Metastatic Breast Carcinoma in the Brain (tissue), 10 donors: ENCODE measurements around the genes SPART, ALG5 and NHLRC3.

- PRO-cap, 10 experiments, result no peak in any of the 10 experiments
Observed at GRCh38 chr13:36344914-36345402, 1.2 kb downstream of the SPART start.

GRCh38 chr13:36346190-36347230 is at the start of gene SPART:
TSS of gene SPART (minus strand) at chr13:36346394.
- PRO-cap, 10 experiments, result peak in 7 of 10 experiments; most common plus-strand start chr13:36346645 (in 4); most common minus-strand start chr13:36346752 (in 5)

- PRO-cap, 10 experiments, result no peak in any of the 10 experiments
Observed at GRCh38 chr13:36359447-36360071, 13.4 kb upstream of the SPART start.

GRCh38 chr13:36827912-36828719 is 9.1 kb downstream of the RFXAP start:
- PRO-cap, 10 experiments, result no peak in any of the 10 experiments

- PRO-cap, 10 experiments, result no peak in any of the 10 experiments
Observed at GRCh38 chr13:36888546-36889232, 31.3 kb downstream of the SMAD9 start.

GRCh38 chr13:36919102-36919554 is 910 bp downstream of the SMAD9 start:
- PRO-cap, 10 experiments, result peak in 5 of 10 experiments; most common plus-strand start chr13:36919396 (in 4); most common minus-strand start chr13:36919300 (in 4)

- PRO-cap, 10 experiments, result peak in 10 of 10 experiments; most common plus-strand start chr13:36999458 (in 9); most common minus-strand start chr13:36999327 (in 10)
Observed at GRCh38 chr13:36999156-36999664, at the start of gene ALG5. TSS of gene ALG5 (minus strand) at chr13:36999340.

GRCh38 chr13:37070271-37070724 is 10.8 kb upstream of the SUPT20H start:
- PRO-cap, 10 experiments, result peak in 1 of 10 experiments; most common plus-strand start chr13:37070494 (in 1)

- PRO-cap, 10 experiments, result no peak in any of the 10 experiments
Observed at GRCh38 chr13:37934843-37935088, 65.2 kb upstream of the TRPC4 start.

DNA sequence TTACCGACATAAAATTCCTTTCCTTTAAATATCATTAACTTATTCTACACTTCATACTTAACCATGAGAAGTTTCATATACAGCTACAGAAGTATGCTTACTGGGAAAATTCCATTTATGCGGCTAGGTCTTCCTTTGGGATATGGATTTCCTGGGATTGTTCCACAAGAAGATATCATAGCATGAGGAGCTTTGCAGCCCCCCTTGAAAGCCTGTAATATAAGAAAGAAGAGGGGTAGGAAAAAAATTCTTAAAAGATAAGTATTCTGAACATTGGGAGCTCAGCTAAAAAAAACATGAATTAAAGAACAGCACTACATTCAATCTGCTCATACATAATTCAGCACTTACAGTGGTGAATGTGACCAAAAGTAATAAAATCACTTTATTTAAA is 11.7 kb downstream of the PROSER1 start:
- PRO-cap, 10 experiments, result no peak in any of the 10 experiments

- PRO-cap, 10 experiments, result peak in 9 of 10 experiments; most common plus-strand start chr13:39038398 (in 9)
Observed at GRCh38 chr13:39038157-39039060, at the start of gene NHLRC3. TSS of gene NHLRC3 (plus strand) at chr13:39038456.

DNA sequence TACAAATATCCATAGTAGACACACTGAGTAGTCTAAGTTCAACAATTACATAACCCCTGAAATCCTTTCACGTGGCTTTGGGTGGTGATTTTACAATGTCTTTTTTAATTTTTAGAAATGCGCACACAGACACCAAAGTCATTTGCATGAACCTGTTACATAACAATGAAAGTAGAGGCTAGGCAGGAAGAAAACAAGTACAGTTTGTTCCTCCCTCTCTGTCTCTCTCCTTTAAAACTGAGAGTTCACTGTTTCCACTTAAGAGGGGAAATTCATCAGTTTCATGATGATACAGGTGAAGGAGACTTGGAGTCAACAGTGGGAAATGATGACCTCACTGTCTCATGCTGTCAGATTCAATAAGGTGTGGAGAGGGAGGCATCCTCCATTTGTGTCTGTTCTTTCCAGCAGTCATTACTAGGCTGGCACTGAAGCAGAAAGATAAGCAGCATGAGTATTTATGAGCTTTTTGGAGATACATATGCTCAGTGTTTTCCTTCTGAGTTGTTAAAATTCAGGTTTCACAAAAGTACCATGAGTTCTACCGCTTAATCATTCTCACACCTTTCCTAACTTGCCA is 201.8 kb downstream of the LHFPL6 start:
- PRO-cap, 10 experiments, result no peak in any of the 10 experiments

GRCh38 chr13:39452438-39452718 is 150.6 kb downstream of the LHFPL6 start:
- PRO-cap, 10 experiments, result no peak in any of the 10 experiments

DNA sequence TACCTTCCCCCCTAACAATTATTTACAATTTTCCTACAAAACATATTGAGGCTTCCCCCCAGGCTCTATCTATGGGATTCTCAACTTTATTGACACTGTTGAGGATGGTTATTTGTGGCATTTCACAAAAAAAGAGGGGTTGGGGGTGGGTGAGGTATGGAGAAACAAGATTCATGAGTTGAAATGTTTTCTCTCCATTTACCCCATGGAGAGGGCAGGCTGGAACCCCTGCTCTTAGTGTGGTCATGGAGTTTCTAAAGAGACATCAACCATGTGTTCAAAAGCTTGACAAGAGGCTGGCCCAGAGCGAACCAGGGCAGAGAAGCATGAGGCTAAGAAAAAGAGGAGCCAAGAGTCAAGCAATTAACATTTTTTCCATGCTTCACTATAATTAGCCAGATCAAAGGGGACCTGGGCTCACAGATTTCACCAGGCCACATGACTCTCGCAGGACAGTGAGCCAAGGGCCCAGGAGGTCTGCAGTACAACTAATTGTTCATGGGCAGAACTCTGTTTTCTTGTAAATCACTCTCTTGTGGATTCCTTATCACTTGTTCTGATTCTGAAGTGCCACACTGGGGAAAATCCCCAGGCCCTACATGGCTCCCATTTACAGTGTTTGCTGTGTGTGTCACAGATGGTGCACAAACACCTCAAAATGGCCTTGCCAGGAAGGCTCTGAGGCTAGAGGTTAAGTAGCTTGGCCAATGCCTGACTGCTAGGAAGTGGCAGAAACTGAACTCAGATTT is 101.3 kb downstream of the LHFPL6 start:
- PRO-cap, 10 experiments, result no peak in any of the 10 experiments

DNA sequence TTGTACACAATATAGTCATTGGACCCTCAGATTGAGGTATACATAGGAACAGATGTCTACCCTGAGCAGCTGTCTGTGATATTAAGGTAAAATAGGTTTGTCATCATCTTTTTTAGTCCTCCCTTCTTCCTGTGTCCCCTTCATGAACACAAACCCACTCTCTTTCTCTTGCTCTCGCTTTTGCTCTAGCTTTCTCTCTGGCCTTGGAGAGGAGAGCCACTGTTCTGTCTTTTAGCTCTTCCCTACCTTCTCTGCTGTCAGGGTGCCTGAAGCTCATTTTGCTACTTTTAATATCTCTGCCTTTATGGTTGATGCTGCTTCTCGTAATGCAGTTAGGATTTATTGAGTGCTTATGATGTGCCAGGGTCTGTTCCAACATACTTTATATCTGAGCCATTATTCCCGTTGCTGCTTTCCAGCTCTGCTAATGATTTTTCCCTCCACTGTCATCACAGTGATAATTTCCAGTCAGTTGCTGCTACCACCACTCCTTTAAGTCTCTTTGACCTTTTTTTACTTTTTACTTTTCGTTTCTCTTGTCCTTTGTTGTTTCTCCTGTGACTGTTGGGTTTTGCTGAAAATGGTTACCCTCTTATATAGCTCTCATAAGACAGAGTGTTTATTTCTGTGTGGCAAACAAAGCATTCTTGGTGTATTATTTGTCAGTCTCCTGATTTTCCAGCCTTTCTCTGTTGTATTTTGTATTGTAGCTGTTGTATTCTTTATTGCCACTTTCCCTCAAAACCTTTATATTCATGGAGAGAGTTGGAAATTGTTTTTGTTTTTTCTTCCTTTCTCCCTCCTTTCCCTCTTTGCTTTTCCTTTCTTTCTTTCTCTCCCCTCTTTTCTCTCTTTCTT is 37.2 kb downstream of the COG6 start:
- PRO-cap, 10 experiments, result no peak in any of the 10 experiments

DNA sequence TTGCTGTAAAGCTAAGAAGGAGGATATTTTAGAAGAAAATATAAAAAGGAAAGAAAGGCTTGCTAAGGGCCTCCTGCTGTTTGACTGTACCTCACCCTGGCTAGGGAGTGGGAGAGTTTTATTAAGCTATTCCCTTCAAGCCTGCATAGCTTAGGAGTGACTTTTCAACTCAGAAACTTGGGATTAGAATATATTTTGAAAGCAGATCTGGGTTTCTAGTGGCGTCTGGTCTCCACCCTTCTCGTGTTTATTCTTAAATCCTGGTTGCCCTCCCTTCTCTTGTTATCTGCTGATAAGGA is 460.0 kb downstream of the COG6 start:
- PRO-cap, 10 experiments, result no peak in any of the 10 experiments

DNA sequence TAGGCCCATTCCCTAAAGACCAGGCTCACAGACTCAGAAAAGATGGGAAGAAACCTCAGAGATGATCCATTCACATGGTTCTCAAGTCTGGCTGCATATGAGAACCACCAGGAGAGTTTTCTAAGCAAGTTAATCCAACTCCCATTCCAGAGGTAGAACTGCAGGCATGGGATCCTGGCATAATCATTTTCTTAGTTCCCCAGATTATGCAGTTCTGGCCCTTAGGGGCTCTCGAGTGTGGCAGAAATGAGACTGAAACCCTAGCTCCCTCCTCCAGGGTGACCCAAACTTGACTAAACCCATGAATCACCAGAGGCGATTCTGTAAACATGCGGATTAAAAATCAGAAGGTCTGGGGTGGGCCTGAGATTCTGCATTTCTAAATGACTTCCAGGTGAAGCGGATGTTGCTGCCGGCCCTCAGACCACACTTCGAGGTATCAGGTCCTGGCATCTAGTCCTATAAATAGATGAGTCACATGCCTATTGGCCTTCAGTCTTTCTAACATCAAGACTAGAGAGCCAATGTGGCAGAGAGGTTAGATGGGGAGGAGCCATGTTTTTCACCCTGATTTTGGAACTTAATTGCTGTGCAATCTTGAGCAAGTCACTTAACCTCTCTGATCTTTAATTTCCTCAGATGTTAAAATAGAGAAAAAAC is 431.3 kb downstream of the FOXO1 start:
- PRO-cap, 10 experiments, result no peak in any of the 10 experiments

GRCh38 chr13:40251748-40252182 is 414.7 kb downstream of the FOXO1 start:
- PRO-cap, 10 experiments, result no peak in any of the 10 experiments

GRCh38 chr13:40259798-40260245 is 406.6 kb downstream of the FOXO1 start:
- PRO-cap, 10 experiments, result no peak in any of the 10 experiments

DNA sequence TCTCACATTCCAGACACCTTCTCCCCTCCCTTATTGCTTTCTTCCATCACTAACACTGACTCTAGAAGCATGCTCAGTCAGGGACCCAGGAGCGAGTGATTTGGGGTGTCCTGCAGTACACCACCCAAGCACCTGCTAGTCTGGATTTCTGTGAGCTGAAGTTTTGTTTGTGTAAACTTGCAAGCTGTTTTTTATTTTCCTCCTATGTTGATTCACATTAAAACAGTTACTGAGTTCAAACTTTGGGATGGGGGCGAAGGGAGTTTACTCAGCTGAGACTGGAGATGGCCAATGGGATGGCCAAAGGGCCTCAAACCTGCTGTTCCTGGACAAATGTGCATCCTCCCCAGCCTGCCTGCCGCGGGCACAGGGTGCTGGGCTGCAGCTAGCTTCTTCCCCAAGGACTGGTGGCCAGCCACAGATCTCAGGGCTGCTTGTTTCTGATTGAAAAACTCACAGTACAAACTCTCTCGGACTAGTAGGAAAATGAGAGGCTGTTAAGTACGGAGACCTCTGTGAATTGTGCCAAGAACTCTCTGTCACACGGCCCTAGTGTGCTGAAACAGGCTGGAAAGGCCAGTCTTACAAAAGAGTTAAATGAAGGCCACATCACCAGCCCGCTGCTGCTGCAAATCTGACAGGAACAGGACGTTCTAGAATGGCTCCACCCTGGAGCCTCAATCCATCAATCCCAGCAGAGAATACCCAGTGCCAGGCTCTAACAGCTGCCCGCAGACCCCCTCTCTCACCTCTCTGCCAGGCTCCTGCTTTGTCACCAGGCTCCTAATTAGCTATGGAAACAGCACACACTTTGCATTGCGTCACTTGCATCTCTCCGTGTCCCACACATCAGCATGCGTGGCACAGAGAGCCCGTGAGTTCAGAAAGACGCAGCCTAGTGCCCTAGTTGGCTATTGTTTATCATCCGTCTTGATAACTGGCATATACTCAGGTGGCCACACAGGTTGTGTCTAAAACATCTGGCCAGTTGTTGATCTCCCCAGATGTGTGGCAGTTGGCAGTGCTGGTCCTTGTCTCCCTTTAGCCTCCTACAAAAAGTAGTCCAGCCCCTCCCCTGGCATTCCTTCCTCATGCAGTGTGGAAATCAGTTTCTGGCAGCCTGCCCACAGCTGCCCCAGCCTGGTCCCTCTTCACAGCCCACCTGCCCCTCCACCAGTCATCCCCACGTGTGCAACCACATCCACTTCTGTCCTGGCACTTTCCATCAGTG is 314.2 kb downstream of the FOXO1 start:
- PRO-cap, 10 experiments, result no peak in any of the 10 experiments